GM23248 (cell line): ENCODE data around the genes ZIC2, METTL21C and TEX30.

GRCh38 chr13:99403740-99404100, 96.5 kb upstream of the GPR183 start:
- RAMPAGE, long total RNA, result no peak

GRCh38 chr13:99498198-99499166, 2.8 kb upstream of the TM9SF2 start:
- RAMPAGE, long total RNA, result no peak

DNA sequence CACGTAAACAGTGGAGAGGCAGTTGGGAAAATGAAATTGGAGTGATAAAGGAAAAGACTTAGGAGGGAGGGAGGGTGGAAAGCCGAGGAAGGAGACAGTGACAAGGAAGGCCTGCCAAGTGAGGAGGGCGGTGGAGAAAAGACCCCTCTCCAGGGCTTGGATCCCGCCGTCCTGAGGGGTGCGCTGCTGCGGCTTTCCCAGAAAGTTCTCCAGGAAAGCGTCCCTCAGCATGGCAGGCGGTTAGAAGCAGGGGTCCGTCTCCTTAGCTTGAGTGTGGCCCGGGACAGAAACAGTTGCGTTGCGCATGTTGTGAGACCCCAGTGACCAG, 41.2 kb upstream of the CLYBL start:
- RAMPAGE, long total RNA, result no peak

- RAMPAGE, long total RNA, result no peak
These were observed 40.6 kb upstream of the CLYBL start for GRCh38 chr13:99565702-99566485.

- RAMPAGE, long total RNA, result no peak
These were observed 45.2 kb downstream of the ZIC5 start for GRCh38 chr13:99925990-99927138.

DNA sequence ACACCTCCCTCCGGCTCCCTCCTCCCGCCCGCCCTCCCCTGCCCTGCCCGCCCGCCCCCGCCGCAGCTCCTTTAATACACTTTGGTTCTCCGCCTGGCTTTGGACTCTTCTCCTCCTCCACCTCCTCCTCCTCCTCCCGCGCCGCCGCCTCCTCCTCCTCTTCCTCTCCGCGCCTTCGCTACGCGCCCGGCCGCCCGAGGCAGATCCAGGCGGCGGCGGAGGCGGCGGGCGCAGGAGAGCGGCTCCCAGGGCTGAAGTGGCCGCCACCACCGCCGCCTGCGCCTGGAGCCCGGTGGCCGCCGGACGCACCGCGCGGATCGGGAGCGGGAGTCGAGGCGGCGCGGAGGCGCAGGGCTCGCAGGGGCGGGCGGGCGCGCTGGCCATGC, at the start of gene ZIC2:
TSS of gene ZIC2 (plus strand) at position 102 of the 386 bp plus-strand sequence.
- RAMPAGE, long total RNA, result no peak

GRCh38 chr13:99982069-99982502, 502 bp downstream of the ZIC2 start:
- RAMPAGE, long total RNA, result no peak

GRCh38 chr13:100393770-100394420, 194.7 kb downstream of the GGACT start:
- RAMPAGE, long total RNA, result no peak

GRCh38 chr13:100523424-100524384, 64.9 kb downstream of the GGACT start:
- RAMPAGE, long total RNA, result no peak

- RAMPAGE, long total RNA, result no peak
These were observed 21.7 kb upstream of the GGACT start for GRCh38 chr13:100610172-100610860.

GRCh38 chr13:100675554-100675945, 955 bp upstream of the TMTC4 start:
- RAMPAGE, long total RNA, result no peak

GRCh38 chr13:102311405-102311828, 285.4 kb upstream of the TPP2 start:
- RAMPAGE, long total RNA, result no peak

DNA sequence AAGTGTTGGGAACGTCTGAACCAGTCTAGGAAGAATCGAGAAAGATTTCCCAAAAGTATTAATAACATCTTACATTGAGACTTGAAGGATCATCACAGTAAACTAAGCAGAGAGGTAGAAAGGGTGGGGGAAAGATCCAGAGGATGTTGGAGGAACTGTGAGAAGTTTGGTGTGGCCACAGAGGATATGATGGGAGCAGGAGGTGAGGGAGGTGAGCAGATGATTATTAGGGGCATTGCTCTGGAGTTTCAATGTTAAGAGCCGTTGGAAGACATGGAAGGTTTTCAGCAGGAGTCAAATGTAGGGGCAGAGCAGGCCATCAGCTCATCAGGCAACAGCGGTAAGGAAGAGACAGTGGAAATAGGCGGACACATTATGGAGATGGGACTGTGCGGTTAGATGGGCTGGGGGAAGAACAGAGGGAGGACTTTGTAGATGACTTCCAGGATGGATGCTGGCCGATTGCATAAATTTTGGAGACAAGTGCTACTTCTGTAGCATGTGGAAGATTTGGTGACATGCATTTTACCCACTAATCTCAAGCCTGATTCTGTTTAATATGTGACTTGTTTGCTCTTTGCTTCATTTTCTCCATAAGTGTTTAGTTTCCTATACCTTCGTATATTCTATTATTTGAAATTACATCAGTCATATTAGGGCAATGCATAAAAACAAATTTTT, 24.7 kb downstream of the TPP2 start:
- RAMPAGE, long total RNA, result no peak

- RAMPAGE, long total RNA, result no peak
These were observed at the start of gene METTL21C for GRCh38 chr13:102694925-102695309. TSS of gene METTL21C (minus strand) at chr13:102695044.

- RAMPAGE, long total RNA, result start-site peak on the minus strand at chr13:102773728-102773779, 55 and 88 reads in 2 replicates
These were observed at the start of gene TEX30 for GRCh38 chr13:102773652-102774071. TSS of gene TEX30 (minus strand) at chr13:102773786.

- RAMPAGE, long total RNA, result no peak
These were observed 10.1 kb downstream of the POGLUT2 start for GRCh38 chr13:102788623-102789090.

DNA sequence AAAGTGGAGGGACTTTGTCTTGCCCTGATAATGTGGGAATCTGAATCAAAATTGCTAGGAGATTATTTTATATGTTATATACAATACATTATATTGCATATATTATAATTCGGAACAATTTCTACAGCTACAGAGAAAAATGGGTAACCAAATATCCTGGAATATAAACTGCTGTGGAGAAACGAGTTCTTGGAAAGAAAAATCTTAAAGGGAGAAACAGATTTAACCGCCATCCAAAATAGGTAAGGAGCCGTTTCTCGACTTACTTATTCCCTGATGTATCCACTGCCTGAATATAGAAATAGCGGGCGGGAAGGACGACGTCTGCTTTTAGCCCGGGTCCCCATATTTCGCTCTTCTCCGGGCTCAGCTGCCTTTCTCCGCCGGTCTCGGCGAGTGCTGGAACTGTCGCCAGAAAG, 544 bp downstream of the POGLUT2 start:
- RAMPAGE, long total RNA, result no peak

GRCh38 chr13:102798642-102798850, 230 bp downstream of the POGLUT2 start:
- RAMPAGE, long total RNA, result no peak

DNA sequence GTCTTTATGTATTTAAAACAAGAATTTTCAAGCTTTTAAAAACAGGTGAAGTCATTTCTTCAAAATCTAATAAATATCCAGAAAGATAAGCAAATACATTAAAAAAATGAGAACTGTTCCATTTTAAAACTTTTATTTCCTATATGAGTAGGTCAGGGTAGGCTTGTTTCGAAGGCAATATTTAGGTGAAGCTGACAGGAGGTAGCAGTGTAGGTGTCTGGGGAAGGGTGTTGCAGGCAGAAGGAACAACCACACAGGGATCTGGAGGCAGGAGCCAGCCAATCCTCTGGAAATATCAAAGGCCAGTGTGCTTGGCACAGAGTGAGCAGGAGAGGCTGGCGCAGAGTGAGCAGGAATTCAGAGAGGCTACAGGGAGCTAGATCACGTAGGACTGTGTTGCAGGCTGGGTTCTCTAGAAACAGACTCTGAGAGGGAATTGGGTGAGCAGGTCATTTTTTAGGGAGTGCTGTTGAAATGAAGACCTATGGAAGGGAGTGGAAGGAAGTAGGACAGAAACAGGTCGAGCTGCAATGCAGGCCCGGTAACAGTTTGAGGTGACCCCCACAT, 51.5 kb downstream of the ERCC5 start:
- RAMPAGE, long total RNA, result no peak

DNA sequence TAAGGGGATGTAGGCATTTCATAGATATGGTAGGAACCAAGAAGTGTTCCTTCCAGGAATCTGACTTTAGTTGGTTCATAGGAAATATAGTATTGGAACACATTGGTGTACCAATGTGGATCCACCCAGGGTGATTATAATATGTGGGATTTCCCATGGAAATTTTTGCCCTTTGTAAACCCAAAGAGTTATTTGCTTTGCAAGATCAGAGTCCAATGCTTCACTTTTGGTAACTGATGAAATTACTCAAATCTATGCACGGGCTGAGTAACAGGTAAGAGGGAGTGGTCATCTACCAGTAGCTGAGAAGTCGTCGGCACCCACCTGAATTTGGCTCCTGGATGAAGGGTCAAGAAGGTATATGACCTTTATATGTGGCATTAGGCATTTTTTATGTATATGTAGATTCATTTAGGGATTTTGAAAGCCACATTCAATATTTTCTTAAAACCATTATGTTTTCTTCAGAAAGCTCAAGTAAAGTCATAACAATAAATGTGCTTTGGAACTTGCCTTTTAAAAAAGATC, 62.4 kb downstream of the ERCC5 start:
- RAMPAGE, long total RNA, result no peak